Esophagus muscularis mucosa (tissue), 4 donors: Measurements from ENCODE around the genes RCL1 and JAK2.

DNA sequence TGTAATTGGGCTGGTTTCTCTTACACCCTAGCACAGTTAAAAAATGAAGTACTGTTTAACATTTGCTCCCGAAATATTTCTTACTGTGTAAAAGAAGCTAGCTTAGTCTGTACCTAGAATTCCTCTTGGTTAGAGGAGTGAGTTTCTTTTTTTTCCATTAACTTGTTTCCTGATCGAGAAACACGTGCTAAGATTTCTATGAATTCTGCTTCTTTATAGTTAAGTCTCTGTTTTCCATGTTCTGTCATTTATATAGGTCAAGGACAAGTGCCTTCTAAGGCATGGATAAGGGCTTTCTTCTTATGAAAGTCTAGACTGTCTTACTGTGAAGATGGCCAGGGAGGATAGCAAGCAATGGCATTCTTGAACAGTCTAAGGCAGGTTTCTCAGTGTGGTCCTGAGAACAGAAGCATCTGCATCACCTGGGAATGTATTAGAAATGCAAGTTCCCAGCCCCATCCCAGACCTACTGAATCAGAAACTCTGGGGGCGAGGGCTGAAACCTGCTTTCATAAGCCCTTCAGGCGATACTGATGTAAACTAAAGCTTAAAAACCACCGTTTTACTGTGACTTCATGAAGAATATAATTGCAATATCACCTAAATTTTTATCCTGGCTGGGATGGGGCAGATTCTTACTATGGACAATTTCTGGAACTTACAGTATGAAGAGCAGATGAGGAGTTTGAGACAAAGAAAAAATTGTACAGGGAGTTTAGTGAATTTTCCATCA, 33.2 kb downstream of the VLDLR start:
- PRO-cap, result no peak
- RAMPAGE, long total RNA, 4 experiments, result no peak in any of the 4 experiments

- PRO-cap, result no peak
- RAMPAGE, long total RNA, 4 experiments, result no peak in any of the 4 experiments
Observed at GRCh38 chr9:2718167-2718620, 884 bp downstream of the KCNV2 start.

DNA sequence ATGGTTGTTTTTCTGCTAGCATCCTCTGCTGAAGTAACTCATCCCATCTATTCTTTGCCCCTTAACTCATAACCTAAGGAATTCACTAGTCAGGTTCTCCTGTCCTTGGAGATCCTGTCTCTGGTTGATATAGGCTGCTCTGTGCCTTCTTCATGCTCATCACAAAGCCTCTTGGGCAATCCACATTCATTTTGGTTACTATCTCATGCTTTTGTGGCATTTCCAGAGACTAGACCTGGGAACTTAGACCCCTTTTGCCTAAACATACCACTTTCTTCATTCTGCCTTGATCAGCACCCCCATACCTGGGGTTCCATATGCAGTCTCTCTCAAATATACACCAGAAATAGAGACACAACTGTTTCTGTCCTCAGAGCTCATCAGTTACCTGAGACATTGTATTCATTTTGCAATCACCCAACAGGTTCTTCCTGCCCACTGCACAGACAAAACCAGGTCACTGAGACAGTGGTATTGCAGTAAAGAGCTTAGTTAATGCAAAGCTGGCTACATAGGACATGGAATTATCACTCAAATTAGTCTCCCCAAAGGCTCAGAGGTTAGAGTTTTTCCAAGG, 40.7 kb downstream of the KCNV2 start:
- PRO-cap, result no peak
- RAMPAGE, long total RNA, 4 experiments, result no peak in any of the 4 experiments

- PRO-cap, result no peak
- RAMPAGE, long total RNA, 4 experiments, result no peak in any of the 4 experiments
Observed at GRCh38 chr9:2798851-2799050, 45.1 kb downstream of the PUM3 start.

- PRO-cap, result no peak
- RAMPAGE, long total RNA, 4 experiments, result no peak in any of the 4 experiments
Observed at GRCh38 chr9:3088172-3088644, 244.3 kb upstream of the PUM3 start.

GRCh38 chr9:3223477-3224072, 302.2 kb downstream of the RFX3 start:
- PRO-cap, result no peak
- RAMPAGE, long total RNA, 4 experiments, result no peak in any of the 4 experiments

GRCh38 chr9:3330299-3330850, 195.4 kb downstream of the RFX3 start:
- PRO-cap, result no peak
- RAMPAGE, long total RNA, 4 experiments, result no peak in any of the 4 experiments

DNA sequence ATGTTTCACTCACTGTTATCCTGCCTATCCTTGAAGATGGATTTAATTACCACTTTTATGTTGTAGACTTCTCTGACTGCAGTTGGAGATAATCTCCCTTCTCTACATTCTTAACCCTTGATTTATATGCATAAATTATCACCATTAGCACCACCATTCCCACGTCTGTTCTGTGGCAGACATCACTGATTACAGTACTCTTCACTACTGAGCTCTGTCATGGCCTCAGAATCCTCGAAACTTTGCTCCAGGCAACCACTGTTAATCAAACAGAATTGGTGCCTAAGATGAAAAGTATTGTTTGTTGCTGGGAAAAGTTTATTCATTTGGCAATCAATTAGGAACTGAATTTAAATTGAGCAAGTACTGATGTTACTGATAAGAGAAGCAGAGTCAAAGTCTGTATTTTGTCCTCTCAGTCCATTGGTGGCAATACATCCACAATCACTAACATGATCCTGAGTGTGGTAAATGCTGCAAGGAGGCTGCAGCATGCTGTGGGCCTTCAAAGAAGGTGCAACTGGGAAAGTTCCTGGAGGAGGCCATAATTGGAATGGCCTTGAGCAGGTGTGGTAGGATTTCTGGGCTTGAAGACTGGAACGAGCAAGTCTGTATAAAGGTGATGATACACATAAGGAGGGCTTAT, 12.9 kb downstream of the SLC1A1 start:
- PRO-cap, result no peak
- RAMPAGE, long total RNA, 4 experiments, result no peak in any of the 4 experiments

DNA sequence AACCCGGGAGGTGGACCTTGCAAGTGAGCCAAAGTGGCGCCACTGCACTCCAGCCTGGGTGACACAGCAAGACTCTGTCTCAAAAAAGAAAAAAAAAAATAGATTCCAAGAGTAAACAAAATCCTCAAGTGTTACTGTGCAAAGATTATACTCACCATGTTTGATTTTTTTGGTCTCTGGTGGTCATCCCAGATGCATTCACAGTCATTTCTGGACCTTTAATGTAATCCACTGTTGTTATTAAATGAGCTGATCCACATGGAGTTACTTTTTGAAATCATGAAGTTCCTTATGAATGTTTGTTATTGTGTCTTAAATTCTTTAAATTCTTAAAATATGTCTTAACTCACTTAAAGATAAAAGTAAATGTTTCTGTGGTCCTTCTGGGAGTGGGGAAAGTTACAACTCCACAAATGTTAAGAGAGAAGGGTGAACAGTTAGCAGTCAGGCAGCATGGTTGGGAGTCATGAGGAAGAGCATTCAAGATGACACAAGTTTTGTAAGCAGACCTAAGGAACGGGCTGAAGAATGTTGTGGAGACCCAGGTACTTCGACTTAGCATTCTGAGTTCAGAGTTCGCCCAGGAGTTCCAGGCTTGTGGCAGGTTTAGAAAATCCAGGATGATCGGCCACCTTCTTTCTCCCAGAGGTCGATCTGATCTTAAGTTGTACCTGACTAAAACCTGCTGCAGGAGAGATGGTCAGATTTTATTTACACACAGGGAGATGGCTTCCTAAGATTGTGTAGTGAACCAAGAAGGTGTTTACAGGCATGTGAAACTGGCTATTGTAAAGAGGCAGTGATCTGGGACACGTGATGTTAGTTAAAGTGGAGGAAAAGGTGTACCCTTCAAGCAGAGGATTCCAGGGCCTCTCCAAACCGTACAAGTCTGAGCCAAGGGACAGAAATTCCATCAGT, 17.1 kb downstream of the SLC1A1 start:
- PRO-cap, result no peak
- RAMPAGE, long total RNA, 4 experiments, result no peak in any of the 4 experiments

- PRO-cap, result no peak
- RAMPAGE, long total RNA, 4 experiments, result no peak in any of the 4 experiments
Observed at GRCh38 chr9:4532183-4532738, 42.0 kb downstream of the SLC1A1 start.

GRCh38 chr9:4626379-4626967, 35.6 kb upstream of the PLPP6 start:
- PRO-cap, result no peak
- RAMPAGE, long total RNA, 4 experiments, result no peak in any of the 4 experiments

GRCh38 chr9:4732719-4733415, 8.1 kb downstream of the AK3 start:
- PRO-cap, result no peak
- RAMPAGE, long total RNA, 4 experiments, result no peak in any of the 4 experiments

GRCh38 chr9:4736466-4737294, 4.3 kb downstream of the AK3 start:
- PRO-cap, result no peak
- RAMPAGE, long total RNA, 4 experiments, result no peak in any of the 4 experiments

DNA sequence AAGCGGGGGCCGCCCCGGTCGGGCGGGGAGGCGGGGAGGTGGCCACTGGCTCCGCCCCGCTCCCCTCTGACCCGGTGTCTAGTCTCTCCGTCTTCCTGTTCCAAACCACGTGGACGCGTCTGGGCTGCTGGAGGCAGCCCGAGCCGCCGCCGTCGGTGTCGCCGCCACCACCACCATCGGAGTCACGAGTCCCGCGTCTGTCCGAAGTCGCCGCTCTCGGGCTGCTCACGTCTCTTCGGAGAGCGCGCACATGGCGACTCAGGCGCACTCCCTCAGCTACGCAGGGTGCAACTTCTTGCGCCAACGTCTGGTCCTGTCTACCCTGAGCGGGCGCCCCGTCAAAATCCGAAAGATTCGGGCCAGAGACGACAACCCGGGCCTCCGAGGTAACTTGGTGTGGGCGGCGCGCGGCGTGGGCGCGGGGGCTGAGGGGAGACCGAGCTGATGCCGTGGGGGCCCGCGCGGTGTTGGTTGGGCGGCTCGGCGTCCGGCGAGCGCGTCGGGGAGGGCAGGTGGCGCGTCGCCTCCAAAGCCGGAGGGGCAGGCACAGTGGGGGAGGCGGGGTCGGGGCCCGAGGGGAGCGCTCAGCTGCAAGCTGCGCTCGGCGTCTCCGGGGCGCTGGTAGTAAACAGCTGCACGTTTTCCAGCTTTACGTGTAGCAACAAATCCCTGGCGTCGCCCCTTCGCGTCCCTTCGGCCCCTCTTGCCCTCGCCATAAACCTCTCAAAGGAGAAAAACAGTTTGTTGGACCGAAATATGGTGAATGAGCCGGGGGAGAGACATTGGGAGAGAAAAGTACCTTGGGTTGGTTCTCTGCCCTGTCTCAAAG, at the start of gene RCL1:
TSS of gene RCL1 (plus strand) at position 103 of the 829 bp plus-strand sequence.
- PRO-cap, result bidirectional peak, plus-strand start at position 103 of the sequence, minus-strand start outside the sequence; bidirectional peak, plus-strand start at position 564 of the sequence, minus-strand start at position 501 of the sequence
- RAMPAGE, long total RNA, 4 experiments, result start-site peak on the plus strand in 2 of 4 experiments, centred at positions 106 to 120 of the sequence, 53 to 98 reads per replicate

DNA sequence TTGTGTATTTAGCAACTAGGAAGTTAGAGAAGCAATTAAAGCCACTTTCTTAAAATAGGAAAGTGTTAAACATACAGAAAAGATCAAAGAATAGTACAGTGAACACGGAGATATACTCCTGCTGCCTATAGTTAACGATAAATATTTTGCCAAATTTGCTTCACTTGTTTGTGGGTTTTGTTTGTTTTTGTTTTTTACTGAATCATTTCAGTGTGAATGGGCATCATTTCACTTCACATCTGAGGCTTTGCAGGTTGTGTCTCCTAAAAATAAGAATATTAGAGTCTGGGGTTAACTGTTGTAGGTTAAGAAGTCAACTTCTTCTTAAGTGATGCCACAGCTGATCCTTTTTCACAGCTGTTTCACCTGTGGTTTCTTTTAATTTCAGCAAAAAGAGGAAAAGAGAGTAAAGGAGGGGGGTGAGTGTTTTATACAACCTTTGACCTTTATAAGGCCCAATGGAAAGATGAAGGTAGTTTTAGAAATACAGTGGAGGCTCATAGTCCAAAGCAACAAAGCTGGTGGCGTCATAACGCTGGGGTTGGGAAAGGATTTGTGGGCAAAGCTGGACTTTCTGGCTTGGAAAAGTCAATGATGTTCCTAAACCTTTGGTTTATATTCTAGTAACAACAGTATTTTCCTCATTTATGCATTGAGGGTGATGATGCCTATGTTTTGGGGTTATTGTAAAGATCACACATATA, 49.4 kb downstream of the RCL1 start:
- PRO-cap, result no peak
- RAMPAGE, long total RNA, 4 experiments, result no peak in any of the 4 experiments

GRCh38 chr9:4984707-4985416, at the start of gene JAK2:
Gene JAK2, plus strand, starts transcription at chr9:4985272.
- PRO-cap, result bidirectional peak, plus-strand start at chr9:4985086, minus-strand start at chr9:4985036
- RAMPAGE, long total RNA, 4 experiments, result start-site peak on the plus strand in 2 of 4 experiments, at chr9:4984927-4985090 at its widest, 131 to 394 reads per replicate

DNA sequence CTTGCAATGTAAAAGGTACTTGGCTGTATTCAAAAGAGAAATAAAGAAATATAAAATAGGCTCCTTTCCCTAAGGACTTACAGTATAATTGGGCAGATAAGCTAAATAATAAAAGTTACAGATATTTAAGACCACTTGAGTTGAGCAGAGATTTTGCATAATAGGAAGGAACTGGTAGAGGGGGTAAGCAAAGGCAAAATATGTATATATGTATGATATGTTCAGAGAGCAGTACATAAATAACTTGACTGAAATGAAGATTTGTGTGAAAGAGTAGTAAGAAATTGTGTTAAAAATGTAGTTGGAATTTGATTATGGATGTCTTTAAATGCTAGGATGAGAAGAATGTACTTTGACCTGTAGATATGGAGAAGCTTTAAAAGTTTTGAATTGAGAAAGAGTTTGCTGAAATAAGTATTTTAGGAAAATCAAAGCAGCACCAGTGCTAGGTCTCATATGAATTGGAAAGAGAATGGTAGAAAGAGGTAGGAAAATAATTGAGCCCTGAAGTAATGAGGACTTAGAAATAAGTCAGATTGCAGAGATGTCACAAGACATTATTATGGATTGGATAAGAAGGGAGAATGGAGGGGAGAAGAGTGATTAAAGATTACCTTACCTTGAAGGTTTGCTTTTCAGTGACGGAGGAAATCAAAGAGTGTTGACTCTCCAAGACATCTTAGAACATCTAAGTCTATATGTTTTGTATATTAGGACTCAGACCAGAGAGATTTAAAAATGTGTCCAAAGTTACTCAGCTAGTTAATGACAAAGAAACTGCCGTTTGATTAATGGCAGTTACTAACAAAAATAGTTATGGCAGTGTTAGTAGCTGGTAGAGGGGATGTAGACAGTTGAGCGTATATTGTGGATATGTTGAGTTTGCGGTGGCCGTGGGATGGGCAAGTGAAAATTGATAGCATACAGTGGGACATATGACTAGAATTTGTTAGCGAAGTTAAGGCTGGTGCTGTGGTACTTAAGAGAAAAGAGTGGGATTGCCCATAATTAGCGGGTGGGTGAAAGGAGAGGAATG, 4.8 kb downstream of the JAK2 start:
- PRO-cap, result no peak
- RAMPAGE, long total RNA, 4 experiments, result no peak in any of the 4 experiments

DNA sequence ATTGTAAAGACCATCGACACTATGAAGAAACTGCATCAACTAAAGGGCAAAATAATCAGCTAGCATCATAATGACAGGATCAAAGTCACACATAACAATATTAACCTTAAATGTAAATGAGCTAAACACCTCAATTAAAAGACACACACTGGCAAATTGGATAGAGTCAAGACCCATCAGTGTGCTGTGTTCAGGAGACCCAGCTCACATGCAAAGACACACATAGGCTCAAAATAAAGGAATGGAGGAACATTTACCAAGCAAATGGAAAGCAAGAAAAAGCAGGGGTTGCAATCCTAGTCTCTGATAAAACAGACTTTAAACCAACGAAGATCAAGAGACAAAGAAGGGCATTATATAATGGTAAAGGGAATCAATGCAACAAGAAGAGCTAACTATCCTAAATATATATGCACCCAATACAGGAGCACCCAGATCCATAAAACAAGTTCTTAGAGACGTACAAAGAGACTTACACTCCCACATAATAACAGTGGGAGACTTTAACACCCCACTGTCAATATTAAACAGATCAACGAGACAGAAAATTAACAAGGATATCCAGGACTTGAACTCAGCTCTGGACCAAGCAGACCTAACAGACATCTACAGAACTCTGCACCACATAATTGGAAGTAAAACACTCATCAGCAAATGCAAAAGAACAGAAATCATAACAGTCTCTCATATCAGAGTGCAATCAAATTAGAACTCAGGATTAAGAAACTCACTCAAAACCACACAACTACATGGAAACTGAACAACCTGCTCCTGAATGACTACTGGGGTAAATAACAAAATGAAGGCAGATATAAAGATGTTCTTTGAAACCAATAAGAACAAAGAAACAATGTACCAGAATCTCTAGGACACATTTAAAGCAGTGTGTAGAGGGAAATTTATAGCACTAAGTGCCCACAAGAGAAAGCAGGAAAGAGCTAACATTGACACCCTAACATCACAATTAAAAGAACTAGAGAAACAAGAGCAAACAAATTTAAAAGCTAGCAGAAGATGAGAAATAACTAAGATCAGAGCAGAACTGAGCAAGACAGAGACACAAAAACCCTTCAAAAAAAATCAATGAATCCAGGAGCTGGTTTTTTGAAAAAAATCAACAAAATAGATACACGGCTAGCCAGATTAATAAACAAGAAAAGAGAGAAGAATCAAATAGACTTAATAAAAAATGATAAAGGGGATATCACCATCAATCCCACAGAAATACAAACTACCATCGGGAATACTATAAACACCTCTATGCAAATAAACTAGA, 50.3 kb downstream of the INSL6 start:
- PRO-cap, result no peak
- RAMPAGE, long total RNA, 4 experiments, result no peak in any of the 4 experiments

- PRO-cap, result no peak
- RAMPAGE, long total RNA, 4 experiments, result no peak in any of the 4 experiments
Observed at GRCh38 chr9:5268990-5269462, 35.5 kb downstream of the RLN2 start.

GRCh38 chr9:5459321-5459658, 8.9 kb downstream of the CD274 start:
- PRO-cap, result no peak
- RAMPAGE, long total RNA, 4 experiments, result no peak in any of the 4 experiments